ENCODE measurements around the gene GTSF1L.

DNA sequence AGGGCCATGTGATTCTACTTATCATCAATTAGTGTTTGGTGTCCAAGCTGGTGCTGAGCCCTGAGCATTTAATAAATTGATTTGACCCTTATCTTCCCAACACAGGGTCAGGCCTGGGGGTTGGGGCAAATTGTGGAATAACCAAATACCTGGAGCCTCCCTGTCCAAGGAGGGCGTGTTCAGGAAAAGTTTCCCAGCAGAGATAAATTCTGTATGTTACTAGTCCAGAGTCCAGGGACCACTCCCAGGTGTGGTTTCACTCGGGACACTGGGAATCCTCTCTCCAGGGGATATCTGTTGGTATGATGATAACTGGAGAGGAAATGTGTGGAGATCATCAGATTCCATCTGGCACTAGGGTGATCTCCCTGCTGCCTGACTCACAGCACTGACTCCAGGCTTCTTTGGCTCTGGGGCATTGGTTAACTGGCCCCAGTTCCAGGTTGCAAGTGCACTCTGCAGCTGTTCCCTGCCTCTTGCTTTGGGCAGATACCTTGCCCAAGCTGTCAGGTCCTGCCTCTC lies 3.8 kb upstream of the MYBL2 start:
- RRBS = no CpG with 5 or more reads among the region's 2 CpGs

DNA sequence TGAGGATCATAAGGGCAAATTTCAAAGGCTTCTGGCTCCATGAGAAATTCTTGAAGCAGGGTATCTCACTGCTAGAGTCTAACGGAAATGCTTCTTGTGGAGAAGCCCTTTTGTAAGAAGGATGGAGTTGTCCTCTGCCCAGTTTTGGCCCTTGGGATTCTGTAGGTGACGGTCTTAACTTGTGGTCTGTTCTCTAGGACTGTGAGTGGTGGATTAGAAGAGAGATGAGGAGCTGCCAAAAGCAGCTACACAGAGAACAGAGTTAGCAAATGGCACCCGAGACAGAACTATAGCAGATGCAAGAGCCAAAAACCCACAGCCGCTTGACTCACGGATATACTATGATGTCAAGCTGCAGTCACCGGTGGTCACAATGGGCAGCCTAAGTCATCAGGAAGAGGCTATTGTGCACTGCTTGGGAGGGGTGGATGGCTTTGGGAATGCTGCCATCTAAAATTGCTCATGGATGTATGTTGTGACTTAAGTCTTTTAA lies at the start of gene GTSF1L:
Gene GTSF1L, minus strand, starts transcription at position 349 of the 493 bp plus-strand sequence.
- RRBS = no CpG with 5 or more reads among the region's 6 CpGs

- RRBS = no CpG with 5 or more reads among the region's 9 CpGs
Observed at GRCh38 chr20:43751067-43751822, 24.4 kb upstream of the GTSF1L start.

GRCh38 chr20:44154545-44155129 lies 32.4 kb downstream of the JPH2 start:
- RRBS = 0% methylated on average over 1 of the region's 8 CpGs

DNA sequence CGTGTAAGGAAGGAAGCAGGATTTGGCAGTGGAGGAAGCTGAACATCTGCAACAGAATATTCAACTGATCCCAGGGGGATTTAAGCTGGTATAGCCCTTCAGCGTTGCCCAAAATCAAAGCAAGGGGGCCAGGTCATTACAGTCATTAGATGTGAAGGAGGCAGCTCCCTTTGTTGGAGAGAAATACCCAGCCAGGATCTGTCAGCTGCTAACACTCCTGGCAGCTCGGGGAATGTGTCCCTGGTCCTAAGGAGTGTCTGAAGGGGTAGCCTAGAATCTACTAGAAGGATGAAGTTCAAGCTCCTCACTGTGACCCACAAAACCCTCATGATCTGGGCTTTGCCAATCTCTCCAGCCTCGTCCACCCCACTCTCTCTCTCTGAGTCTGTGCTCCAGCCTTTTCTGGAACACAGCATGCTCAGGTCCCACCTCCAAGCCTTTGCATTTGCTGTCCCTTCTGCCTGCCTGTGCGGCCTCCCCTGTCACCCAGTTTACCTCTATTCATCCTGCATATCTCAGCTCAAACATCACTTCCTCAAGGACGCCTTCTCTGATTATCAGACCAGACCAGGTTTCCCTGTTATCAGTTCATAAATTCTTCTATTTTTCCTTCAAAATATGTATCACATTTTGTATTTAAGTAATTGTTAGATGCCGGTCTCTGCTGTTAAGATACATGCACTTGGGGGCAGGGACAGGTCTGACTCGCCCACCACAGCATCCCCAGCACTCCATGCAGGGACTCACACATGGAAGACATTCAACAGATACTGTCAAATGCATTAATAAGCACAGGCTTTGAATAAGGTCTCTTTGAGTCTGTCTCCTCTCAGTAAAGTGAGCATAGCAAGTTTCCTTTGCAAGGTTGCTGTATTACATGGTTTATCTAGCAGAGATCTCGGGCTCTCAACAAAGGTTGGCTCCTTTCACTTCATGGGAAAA lies 15.5 kb downstream of the JPH2 start:
- RRBS = no CpG with 5 or more reads among the region's 9 CpGs

DNA sequence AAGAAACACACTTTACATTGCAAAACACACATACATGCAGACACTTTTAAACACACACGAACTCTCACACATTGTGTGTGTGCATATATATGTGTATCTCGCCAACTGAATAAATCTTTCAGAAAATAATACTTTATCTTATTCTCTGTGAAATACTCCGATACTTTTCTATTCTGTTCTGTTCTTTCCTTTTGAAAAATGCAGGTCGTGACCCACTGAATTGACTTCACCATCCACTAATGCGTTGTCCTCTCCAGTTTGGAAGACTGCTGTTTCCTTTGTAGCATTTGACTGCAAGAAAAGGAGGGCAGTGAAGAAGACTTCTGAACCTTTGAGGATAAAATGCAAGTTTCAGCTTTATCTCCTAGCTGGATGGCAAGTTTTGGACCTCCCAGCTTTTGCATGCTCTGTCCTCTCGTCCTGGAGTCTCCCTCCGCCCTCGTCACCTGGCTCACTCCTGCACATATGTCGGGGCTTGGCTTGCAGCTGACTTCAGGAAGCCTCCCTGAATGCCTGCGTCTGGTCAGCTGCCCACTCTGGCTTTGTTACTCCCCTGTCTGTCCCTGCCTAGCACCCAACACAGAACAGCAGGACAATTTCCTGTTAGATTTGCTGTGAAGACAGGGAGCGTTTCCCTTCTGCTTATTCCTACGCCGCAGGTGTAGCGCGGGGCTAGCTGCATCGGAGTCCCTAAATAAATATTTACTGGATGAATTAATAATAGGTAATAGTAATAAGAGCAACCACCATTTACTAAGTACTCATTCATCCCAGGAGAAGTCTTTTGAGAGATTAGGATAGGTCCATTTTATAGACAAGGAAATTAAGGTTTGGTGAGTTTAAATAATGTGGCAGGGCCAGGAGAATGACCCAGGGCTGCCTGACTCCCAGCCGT lies 5.5 kb downstream of the JPH2 start:
- RRBS = no CpG with 5 or more reads among the region's 17 CpGs

GRCh38 chr20:44209701-44210109 lies 866 bp downstream of the OSER1 start:
- RRBS = no CpG with 5 or more reads among the region's 15 CpGs

GRCh38 chr20:44279190-44279832 lies 31.7 kb downstream of the FITM2 start:
- RRBS = 83% methylated on average over 1 of the region's 18 CpGs

- RRBS = no CpG with 5 or more reads among the region's 10 CpGs
Observed at GRCh38 chr20:44395453-44396166, 40.1 kb downstream of the HNF4A start.

DNA sequence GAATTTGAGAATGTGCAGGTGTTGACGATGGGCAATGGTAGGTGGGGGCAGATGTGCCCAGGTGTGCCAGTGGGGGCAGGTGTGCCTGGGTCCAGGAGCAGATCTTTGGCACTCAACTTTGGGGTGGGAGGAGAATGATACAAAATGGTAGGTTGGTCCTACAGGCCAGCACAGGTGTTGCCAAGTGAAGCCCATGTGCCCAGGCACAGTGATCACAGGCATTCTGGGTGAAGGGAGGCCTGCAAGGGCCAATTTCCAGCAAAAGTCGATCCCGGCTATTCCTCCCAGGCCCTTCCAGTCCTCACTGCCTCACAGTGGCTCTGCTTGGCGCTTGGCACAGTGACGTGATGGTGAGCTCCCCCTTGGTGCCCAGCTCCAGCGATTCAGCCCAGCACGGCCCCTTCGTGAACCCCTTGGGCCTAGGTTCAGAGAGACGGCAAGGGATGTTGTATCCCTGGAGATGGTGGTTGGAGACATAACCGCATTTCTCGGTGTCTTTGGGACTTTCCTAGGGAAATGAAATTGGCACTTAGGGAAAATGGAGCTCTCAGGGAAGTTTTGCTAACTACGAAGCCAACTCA lies 46.0 kb downstream of the HNF4A start:
- RRBS = no CpG with 5 or more reads among the region's 12 CpGs

DNA sequence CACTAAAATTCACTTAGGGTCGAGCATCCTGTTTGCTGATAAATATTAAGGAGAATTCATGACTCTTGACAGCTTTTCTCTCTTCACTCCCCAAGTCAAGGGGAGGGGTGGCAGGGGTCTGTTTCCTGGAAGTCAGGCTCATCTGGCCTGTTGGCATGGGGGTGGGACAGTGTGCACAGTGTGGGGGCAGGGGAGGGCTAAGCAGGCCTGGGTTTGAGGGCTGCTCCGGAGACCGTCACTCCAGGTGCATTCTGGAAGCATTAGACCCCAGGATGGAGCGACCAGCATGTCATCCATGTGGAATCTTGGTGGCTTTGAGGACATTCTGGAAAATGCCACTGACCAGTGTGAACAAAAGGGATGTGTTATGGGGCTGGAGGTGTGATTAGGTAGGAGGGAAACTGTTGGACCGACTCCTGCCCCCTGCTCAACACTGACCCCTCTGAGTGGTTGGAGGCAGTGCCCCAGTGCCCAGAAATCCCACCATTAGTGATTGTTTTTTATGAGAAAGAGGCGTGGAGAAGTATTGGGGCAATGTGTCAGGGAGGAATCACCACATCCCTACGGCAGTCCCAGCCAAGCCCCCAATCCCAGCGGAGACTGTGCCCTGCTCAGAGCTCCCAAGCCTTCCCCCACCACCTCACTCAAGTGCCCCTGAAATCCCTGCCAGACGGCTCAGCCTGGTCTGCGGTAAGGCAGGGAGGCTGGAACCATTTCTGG lies 44.2 kb upstream of the TTPAL start:
- RRBS = no CpG with 5 or more reads among the region's 10 CpGs

GRCh38 chr20:44436348-44437035 lies 39.2 kb upstream of the TTPAL start:
- RRBS = no CpG with 5 or more reads among the region's 17 CpGs

GRCh38 chr20:44471281-44471987 lies 4.2 kb upstream of the TTPAL start:
- RRBS = no CpG with 5 or more reads among the region's 9 CpGs

- RRBS = no CpG with 5 or more reads among the region's 6 CpGs
Observed at GRCh38 chr20:44586857-44587567, 4.6 kb downstream of the PKIG start.

GRCh38 chr20:44642226-44643205 lies 9.0 kb downstream of the ADA start:
- RRBS = no CpG with 5 or more reads among the region's 17 CpGs

DNA sequence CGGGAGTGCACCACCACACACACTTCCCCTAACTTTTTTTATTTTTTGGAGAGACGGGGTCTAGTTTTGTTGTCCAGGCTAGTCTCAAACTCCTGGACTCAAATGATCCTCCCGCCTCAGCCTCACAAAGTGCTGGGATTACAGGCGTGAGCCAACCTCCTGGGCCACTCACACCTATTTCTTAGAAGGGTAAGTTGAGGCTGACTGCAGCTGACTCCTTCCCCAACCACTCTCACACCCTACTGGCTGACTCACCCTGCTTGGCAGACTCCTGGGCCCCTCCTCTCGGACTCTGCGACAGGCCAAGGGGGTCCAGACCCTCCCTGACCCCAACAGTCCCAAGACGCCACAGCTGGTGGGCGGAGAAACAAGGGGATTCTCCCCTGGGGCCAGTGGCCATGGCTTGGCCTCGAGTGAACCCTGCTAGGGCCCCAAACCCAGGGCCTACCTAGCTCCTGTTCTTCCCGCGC lies 896 bp downstream of the ADA start:
- RRBS = no CpG with 5 or more reads among the region's 11 CpGs

- RRBS = no CpG with 5 or more reads among the region's 35 CpGs
Observed at GRCh38 chr20:44652117-44652993, 856 bp upstream of the ADA start.

GRCh38 chr20:44717974-44718229 lies 2.7 kb downstream of the CCN5 start:
- RRBS = no CpG with 5 or more reads among the region's 6 CpGs

DNA sequence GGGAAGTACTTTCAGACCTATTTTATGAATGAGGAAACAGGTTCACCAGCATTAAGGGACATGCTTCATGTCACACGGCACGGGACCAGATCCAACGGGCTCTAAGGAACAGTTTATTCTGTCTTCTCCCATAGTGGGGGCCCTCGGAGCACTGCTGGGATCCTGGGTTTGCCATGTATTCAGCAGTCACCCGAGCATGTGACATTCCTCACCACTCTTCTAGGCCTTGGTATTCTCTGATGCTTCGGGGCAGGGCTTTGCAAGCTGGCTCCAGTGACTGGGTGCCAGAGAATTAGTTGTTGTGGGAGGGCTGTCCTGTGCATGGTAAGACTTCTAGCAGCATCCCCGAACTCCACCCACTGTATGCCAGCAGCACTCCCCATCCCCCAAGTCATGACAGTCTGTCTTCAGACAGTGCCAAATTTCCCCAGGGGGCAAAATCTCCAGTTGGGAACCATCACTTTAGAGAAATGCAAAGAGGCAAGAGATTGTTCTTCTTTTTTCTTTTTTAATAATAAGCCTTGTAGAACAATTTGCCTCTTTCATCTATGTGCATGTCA lies 5.5 kb downstream of the CCN5 start:
- RRBS = no CpG with 5 or more reads among the region's 7 CpGs